ENCODE data around the genes SMLR1, EPB41L2, AKAP7 and CCN2.

DNA sequence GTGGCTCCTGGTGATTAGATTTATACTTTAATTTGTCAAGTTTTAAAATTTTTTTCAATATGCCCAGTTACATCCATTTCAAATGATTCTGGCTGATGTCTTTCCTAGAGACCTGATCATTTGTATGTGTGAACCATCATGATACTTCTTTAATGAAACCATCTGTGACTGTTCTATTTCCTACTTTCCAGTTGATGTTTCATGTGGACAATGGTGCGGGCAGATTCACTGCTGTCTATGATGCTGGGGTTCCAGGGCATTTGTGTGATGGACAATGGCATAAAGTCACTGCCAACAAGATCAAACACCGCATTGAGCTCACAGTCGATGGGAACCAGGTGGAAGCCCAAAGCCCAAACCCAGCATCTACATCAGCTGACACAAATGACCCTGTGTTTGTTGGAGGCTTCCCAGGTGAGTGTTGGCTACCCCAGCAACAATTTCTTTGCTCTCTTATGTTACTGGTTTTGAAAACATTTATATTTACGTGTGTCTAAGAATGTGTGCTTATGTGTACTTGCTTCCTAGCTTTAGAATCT is 195.7 kb downstream of the ARHGAP18 start:
- RRBS = no CpG with 5 or more reads among the region's 4 CpGs

DNA sequence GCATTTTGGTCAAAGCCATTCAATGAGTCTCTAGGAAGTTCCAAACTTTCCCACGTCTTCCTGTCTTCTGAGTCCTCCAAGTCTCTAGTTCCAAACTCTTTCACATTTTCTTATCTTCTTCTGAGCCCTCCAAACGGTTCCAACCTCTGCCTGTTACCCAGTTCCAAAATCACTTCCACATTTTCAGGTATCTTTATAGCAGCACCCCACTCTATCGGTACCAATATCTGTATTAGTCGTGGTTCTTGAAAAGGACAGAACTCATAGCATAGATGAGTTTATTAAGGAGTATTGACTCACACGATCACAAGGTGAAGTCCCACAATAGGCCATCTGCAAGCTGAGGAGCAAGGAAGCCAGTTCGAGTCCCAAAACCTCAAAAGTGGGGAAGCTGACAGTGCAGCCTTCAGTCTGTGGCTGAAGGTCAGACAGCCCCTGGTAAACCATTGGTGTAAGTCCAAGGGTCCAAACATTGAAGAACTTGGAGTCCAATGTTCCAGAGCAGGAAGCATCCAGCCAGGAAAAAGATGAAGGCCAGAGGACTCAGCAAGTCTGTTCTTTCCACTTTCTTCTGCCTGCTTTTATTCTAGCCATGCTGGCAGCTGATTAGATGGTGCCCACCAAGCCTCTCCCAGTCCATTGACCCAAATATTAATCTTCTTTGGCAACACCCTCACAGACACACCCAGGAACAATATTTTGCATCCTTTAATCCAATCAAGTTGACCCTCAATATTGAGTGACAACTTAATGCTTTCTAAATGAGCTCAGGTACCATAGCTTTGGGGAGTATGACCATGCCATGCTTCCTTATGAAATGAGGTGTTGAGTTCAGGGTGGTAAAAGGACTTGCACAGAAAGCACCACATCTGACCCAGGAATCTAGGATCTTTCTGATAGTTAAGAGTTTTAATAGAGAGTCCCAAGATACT is 120.2 kb downstream of the ARHGAP18 start:
- RRBS = no CpG with 5 or more reads among the region's 6 CpGs

DNA sequence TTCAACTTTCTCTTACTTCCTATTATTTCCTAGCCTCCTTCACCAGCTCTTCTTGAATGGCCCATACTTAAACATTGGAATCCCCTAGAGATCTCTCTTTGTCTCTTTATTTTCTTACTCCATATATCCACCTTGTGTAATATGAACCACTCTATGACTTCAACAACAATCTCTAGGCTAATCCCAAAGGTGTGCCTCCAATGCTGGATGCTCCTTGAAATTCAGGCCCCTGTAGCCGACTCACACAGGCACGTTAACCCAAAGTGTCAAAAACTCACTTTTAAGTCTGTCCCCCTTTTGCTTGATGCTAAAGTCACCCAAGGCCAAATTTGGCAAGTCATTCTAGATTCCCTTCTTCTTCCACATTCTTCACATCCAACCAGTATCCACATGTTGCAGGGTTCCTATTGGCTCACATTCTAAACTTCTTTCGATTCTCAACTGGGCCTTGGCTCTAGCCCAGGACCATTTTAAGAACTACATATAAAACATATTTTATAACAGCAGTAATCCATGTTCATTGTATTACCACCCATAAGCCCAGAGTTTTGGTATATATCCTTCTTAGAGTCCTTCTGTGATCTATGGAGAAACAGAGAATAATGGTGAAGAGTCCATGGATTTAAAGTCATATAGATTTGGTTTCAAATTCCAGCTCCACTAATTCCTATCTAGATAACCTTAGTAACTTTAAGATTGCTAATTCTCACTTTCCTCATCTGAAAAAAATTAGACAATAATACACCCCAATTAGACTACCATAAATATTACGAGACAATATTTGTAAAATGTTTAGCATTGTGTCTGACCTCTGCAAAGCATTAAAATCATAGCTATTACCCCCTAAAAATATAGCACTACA is 115.4 kb downstream of the ARHGAP18 start:
- RRBS = no CpG with 5 or more reads among the region's 4 CpGs

DNA sequence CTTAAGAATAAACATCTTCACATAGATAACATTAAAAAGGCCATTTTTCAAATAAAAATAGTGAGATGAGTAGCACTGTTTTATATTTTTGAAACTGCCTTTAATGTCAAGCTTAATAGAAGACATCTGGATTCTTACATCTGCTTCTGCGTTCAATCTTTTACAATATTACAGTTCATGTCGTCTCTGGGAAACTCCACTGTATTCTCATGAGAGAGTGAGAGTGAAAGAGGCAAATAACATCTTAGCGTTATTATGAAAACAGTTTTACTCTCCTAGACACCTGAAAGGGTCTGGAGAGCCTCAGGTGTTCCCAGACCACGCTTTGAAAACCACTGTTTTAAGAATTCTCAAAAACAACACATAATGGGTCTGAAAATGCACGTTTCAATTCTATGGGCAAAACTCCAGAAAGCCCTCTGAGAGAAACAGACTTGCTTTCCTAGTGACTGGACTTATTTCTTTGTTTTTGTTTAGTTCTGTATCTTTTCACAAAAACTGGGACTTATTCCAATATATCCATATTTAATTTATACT is 63.3 kb downstream of the ARHGAP18 start:
- RRBS = no CpG with 5 or more reads among the region's 5 CpGs

- RRBS = no CpG with 5 or more reads among the region's 5 CpGs
These were observed 38.2 kb downstream of the ARHGAP18 start for GRCh38 chr6:129671733-129672132.

DNA sequence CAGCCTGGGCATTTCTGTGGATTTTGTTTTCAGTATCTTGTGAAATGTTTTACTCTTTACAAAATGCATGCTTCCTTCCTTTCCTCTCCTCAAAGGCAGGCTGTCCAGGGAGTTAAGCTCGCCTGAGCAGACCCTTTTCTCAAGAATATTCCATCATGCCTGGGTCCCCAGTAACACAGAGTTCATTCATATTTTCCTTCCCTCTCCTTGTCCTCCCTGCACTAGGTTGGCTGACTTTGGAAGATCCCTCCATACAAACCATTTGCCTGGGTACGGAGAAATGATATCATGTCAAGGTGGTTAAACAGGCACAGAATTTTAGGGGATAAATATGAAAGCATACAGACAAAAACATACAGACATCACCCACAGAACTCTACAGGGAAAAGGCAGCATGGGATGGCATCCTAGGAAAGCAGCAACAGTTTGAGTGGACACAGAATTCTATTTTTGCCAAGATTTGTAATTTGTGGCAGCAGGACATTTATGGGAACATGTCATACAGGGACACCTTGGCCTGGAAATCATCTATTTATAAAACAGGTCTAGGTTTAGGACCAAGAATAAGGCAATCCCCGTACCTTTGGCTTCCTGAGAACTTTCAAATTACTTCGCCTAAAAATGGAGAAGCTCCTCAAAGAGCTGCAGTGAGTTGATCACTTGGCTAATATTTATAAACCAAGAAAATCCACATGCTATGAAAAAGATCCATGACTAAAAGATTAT is 17.6 kb downstream of the ARHGAP18 start:
- RRBS = no CpG with 5 or more reads among the region's 4 CpGs

DNA sequence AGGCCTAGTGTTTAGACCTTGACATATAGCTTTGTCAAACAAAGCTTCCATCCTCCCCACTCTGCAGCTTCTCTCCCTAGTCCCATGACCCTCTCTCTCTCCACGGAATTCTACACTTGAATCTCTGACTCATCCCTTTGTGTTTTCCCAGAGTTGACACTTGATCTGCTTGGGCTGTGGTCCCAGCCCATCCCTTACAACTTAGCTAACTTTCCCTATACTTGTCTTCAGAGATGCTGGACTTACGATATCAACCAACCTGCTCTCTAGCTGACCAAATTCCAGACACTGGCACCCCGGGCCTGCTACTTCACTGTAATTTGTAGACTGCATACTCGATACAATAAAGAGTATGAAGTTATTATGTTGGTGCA is 34.7 kb upstream of the ARHGAP18 start:
- RRBS = no CpG with 5 or more reads among the region's 4 CpGs

DNA sequence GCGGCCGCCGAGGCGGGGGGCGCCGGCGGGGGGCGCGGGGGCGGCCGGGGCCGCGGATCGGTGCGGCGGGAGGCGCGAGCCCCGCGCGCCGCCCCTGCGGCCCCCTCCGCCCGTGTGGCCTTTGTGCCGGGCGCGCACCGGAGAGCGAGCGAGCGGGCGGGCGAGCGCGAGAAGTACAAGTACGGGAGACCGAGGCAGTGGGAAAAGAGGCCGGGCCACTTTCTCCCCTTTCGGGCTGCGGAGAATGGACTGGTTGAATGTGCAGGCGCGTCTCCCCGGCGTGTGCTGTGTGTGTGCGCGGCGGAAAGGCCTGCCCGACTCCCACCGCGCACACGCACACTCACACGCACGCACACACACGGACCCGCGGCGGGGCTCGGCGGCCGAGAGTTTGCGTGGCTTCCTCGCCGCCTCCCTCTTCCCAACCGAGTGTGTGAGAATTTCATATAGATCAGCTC is 933 bp downstream of the L3MBTL3 start:
- RRBS = 3% methylated on average over 34 of the region's 65 CpGs

GRCh38 chr6:130183602-130184450 is 38.9 kb downstream of the SAMD3 start:
- RRBS = no CpG with 5 or more reads among the region's 4 CpGs

DNA sequence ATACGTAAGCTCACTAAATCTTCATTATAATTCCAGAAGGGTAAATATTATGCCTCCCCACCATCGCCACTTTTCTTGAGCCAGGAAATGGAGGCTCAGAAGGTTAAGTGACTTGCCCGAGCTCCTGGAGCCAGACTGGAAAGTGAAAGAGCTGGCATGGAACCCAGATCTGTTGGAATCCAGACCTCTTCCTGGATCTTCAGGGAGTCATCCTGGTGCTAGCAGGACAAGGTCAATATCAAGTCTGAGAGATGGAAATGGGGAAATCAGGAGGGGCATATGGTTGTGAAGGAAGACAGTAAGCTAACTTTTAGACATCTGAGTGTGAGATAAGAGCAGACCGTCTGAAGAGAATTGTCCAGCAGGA is 6.1 kb downstream of the TMEM200A start:
- RRBS = no CpG with 5 or more reads among the region's 4 CpGs

- RRBS = no CpG with 5 or more reads among the region's 4 CpGs
These were observed at the start of gene SMLR1 for GRCh38 chr6:130827055-130827615. SMLR1 (plus strand) TSS chr6:130827406.

DNA sequence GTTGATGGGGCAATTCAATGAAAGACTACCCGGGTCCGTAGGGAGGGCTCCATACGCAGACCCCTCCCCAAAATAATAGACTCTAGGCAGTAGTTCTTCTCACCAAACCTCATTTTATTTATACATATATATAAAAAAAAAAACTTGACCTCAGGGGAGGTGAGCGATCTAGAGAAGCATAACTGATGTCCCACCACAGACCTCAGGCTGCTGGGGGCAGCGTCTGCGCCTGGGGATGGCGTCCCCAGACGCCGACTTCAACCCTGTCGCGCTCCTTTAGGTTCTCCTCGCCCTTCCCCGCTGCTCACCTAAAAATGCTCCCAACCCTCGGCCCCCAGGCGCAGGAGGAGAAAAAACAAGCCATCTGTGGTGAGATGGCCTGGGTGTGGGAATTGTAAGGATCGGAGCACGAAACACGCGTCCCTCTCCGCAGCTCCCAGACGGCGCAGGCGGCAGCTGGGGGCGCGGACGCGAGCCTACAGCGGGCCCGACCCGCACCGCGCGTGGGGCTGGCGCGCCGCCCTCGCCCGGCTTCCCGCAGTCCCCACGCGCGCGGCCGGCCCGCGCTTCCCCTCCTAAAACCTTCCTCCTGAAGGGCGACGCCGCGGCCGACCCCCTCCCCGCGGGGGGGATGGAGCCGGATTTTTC is 849 bp downstream of the EPB41L2 start:
- RRBS = 3% methylated on average over 8 of the region's 54 CpGs

DNA sequence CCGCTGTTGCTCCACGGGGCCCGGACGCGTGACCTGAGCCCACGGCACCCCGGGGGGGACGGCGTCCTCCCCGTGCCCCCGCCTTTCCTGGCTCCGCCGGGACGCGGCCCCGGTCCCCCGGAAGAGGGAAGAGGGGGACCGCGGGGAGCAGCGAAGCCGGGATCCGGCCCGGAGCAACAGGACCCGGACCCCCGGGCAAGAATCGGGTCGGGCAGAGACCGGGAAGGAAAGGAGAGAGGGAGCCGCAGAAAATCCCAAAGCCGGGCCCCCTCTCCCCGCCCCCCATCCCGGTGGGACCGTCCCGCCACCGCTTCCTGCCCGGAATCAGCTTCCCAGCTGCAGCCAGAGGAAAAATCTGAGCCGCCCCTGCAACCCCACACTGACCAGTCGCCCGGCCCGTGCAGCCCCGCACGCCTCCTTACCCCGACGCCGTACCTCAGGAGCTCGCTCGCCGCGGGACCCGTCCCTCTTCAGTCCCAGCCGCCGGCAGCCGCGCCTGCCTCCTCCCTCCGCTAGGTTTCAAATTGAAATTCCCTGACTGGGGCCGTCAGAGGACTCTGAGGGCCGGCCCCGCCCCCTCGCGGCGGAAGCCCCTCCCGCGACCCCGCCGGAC is at the start of gene EPB41L2:
EPB41L2 (minus strand) TSS at position 526 of the 613 bp plus-strand sequence.
- RRBS = 3% methylated on average over 34 of the region's 65 CpGs

DNA sequence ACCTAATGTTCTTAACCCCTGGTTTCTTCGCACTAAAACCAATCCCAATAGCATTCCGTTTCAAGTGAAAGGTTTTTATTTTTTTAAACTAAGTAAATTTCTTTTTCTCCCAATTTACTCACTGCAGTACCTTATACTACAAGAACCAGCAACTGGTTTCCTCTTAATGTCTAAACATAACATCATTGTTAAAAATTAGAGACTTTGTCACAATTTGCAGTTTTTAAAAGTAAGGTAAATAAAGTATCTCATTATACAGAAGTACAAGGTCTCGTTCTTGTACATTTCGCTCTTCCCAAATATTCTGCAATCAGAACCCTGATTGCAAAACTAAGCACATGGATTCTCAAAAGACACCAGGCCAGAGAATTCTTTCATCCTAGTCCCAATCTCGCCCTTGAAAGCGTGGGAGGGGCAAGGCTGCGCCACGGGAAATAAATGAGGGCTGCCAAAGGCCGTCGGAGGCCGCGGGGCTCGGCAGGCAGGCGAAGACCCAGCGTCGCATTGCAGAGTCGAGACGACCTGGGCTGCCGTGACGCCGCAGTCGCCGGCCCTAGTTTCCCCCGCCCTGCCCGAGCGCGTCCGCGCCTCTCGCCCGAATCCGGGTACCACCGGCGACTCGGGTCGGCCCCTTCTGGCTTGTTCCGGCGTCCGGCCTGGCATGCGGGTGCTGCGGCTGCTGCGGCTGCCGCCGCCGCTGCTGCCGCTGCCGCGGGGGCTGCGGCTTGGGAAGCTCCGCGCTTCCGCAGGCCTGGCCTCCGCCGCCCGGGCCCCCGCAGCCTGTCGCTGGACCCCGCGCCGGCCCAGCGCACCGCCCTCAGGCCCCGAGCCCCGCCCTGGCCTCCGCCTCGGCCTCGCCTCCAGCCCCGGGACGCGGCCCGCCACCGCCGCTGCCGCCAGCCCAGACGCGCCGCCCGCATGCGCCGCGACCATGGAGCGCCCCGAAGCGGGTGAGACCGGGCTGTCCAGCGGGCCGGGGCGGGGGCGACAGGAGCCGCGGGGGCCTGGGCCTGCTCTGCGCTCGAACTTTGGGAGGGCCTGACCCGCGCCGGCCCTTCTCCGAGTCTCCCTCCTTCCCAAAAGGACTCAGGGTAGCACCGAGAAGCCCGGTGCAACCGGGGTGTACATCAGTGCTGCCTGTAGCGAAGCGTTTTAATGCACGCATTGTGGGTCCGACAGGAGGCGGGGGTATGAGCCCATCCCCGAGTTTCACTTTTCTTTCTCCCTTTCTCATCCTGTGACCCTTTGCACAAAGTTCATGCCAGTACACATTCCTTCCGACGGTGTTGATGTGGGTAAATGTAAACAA is at the start of gene AKAP7:
AKAP7 (plus strand) TSS at position 635 of the 1,309 bp plus-strand sequence.
- RRBS = 3% methylated on average over 44 of the region's 108 CpGs

- RRBS = no CpG with 5 or more reads among the region's 5 CpGs
These were observed 48.3 kb downstream of the AKAP7 start for GRCh38 chr6:131183354-131184252.

DNA sequence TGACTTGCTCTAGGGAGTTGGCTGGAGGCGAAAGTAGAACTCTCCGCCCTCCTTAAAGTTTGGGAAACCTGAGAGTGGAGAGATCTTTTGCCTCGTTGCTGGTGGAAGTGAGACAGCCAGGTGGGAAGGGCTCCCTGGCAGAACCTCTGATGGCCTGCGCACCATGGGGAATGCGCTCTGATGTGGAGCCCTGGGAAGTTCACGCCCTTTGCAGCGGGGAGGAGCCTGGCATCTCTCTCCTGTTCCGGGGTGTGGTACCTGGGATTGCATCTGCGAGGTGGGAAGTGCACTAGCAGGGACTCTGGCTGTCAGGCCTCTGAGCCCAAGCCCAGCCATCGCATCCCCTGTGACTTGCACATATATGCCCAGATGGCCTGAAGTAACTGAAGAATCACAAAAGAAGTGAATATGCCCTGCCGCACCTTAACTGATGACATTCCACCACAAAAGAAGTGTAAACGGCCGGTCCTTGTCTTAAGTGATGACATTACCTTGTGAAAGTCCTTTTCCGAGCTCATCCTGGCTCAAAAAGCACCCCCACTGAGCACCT is 159.9 kb downstream of the AKAP7 start:
- RRBS = no CpG with 5 or more reads among the region's 14 CpGs

- RRBS = no CpG with 5 or more reads among the region's 3 CpGs
These were observed 1.6 kb downstream of the CCN2 start for GRCh38 chr6:131949692-131949891.

DNA sequence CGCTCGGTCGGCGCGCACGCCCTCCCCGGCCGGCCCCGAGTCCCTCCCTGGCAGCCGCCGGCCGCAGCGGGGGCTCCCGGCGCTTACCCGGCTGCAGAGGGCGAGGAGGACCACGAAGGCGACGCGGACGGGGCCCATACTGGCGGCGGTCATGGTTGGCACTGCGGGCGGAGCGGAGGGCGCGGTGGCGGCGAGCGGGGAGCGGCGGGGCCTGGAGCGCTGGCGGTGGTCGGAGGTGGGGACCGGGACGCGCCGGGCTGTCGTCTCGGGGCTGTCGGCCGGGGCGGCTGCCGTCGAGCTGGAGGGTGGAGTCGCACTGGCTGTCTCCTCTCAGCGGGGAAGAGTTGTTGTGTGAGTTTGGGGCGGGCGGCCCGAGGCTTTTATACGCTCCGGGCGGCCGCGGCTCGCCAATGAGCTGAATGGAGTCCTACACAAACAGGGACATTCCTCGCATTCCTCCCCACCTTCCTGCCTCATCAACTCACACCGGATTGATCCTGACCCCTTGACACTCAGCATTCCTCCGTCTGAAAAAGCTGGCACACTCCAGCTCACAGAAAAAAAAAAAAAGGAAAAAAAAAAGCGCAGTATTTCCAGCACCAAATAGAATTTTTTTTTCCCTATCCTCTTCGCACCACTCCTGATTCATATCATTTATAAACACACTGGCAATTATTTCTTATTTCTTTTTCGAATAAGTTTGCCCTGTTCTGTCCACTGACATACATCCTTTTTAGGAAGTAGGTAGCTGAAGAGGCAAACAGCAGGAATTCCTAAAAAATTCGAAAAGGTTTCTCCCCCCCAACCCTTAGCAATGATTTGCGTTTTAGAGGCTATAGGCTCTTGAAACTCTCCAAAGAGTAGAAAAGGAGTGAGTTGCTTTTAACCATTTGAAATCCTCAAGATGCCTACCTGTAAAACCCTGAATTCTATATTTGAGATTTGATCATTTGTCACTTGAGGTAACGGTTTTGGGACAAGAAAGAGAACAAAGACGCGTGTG is at the start of gene CCN2:
CCN2 (minus strand) TSS at position 353 of the 1,003 bp plus-strand sequence.
- RRBS = 4% methylated on average over 13 of the region's 70 CpGs

GRCh38 chr6:132131328-132132184 is 180.4 kb upstream of the CCN2 start:
- RRBS = no CpG with 5 or more reads among the region's 5 CpGs

GRCh38 chr6:132511017-132511524 is 1.8 kb downstream of the STX7 start:
- RRBS = no CpG with 5 or more reads among the region's 4 CpGs